Temporal lobe (tissue), 2 donors: ENCODE measurements around the genes TAS2R1 and CCT5.

DNA sequence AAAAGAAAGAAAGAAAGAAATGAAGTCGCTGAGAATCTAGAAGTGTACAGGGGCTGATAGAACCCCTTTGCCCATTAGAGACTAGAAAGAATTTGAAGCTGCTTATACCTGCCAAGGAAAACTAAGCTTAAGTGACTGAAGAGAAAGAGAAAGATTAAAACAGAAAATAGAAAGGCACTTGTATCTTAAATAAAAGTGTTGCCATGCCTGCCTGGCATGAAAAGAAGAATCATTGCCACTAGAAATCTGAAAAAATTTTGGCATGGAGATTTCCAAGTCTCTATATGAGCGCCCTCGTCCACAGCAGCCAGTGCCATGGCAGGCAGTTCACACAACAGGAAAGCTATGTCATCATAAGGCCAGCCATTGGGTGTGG, 446.5 kb downstream of the IRX1 start:
- RAMPAGE, long total RNA, result no peak

DNA sequence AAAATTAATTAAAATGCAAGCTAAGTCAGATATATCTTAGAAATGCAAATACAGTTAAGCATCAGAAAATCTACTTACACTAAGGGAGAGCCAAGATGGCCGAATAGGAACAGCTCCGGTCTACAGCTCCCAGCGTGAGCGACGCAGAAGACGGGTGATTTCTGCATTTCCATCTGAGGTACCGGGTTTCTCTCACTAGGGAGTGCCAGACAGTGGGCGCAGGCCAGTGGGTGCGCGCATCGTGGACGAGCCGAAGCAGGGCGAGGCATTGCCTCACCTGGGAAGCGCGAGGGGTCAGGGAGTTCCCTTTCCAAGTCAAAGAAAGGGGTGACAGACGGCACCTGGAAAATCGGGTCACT, 524.8 kb upstream of the ADAMTS16 start:
- RAMPAGE, long total RNA, result no peak

DNA sequence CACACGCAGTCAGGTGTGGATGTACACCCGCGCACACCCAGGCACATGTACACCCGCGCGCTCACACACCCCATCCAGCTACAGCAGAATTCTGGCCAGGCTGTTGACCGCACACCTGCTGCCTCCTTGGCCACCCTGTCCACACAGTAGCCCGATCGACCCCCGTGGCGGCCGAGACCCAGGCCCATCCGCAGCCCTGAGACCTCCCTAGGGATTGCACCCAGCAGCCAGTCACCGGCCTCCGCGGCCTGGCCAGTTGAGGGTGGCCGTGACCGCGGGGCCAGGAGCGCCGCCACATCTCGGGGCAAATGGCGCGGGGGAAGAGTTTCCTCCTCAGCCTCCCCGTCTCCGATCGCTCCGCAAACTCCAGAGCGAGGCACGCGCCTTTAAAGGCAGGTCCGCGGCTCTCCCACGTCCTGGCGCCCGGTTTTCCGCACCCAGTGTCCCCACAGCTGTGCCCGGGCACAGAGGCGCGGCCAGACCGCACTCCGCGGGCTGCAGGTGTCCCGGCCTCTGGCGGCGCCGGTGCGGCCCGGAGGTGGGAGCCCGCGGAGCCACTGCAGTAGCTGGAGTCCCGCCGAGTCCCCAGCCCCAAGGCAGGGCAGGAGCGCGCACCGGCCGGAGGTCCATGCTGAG, 671 bp upstream of the ADAMTS16 start:
- RAMPAGE, long total RNA, result no peak

- RAMPAGE, long total RNA, result no peak
Measured at GRCh38 chr5:5392911-5393201, 29.6 kb upstream of the ICE1 start.

- RAMPAGE, long total RNA, result no peak
Measured at GRCh38 chr5:5460972-5461974, 38.8 kb downstream of the ICE1 start.

- RAMPAGE, long total RNA, result no peak
Measured at GRCh38 chr5:6449042-6449679, 502 bp downstream of the UBE2QL1 start.

DNA sequence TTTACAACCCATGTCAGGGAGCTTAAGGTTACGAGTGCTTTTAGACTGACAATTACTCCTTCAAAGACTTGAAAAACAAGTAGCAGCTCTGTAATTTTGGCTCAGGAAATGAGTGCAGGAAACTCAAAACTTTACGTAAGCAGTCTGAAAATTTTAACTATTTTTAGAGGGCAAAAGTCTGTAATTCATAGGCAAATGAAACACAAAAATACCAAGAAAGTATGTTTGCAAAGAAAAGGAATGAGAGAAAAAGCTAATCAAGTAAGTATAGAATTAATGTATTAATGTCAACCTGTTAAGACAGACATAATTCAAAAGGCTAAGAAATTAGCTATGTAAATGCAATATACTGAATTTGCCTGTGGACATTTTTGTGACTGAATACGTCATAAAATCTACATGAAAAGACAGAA, 36.9 kb downstream of the UBE2QL1 start:
- RAMPAGE, long total RNA, result no peak

GRCh38 chr5:6595112-6596087, 37.4 kb downstream of the NSUN2 start:
- RAMPAGE, long total RNA, result no peak

DNA sequence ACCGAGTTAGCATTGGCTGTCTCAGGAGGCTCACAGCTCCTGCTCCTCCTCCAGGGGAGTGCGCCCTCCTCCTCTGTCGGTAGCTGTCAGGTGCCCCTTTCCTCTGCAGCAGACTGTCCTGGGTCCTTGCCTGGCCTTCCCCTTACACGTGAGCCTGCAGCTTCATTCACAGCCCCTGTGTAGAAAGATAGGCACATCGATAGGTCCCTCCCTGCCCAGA, 17.1 kb downstream of the TENT4A start:
- RAMPAGE, long total RNA, result no peak

DNA sequence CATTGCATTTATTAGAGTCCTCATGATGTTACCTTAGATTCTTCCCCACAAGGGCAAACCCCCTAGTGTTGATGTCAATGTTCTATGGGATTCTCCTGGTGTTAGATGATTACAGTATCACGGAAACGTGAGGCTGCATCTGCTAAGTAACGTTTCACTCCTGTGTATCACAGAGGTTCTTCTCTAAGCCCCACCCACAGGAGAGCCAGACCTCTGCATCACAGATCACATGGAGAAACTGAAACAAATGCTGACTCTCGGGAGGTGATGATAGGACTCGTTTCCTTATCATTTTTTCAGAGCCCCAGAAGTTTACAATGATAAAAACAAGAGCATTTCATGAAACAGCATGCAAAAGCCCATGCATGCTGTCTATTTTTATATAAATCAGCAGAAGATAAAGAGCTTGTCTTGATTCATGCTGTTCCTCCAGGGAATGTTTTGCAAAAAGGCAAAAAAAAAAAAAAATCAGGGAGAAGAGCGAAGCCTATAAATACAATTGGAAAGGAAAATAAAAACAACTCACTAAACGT, 114.6 kb downstream of the TENT4A start:
- RAMPAGE, long total RNA, result no peak

DNA sequence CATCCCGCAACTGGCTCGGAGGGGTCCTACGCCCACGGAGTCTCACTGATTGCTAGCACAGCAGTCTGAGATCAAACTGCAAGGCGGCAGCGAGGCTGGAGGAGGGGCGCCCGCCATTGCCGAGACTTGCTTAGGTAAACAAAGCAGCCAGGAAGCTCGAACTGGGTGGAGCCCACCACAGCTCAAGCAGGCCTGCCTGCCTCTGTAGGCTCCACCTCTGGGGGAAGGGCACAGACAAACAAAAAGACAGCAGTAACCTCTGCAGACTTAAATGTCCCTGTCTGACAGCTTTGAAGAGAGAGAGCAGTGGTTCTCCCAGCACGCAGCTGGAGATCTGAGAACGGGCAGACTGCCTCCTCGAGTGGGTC, 225.1 kb upstream of the ADCY2 start:
- RAMPAGE, long total RNA, result no peak

- RAMPAGE, long total RNA, result no peak
Measured at GRCh38 chr5:7289629-7290185, 106.2 kb upstream of the ADCY2 start.

DNA sequence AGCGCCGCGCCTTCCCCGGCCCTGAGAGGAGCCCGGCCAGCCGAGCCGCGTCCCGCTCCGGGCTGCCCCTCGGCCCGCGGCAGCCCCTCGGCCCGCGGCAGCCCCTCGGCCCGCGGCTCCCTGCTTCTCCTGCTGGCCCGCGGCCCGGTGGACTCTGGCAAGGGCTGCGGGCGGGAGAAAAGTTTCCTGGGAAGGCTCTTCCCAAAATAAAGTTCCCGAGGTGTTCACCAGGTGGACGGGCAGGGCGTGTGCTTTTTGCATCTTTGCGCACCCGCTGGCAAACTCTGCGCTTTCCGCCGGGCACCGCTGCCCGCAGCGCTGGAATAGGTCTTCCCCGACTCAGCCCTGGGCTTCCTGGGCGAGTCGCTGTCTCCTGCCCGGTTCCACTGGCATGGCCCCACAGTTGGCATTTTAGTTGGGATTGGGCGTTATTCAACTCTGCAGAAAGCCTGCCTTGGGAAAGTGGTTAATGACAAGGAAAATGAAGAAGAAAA, 639 bp downstream of the ADCY2 start:
- RAMPAGE, long total RNA, result no peak

DNA sequence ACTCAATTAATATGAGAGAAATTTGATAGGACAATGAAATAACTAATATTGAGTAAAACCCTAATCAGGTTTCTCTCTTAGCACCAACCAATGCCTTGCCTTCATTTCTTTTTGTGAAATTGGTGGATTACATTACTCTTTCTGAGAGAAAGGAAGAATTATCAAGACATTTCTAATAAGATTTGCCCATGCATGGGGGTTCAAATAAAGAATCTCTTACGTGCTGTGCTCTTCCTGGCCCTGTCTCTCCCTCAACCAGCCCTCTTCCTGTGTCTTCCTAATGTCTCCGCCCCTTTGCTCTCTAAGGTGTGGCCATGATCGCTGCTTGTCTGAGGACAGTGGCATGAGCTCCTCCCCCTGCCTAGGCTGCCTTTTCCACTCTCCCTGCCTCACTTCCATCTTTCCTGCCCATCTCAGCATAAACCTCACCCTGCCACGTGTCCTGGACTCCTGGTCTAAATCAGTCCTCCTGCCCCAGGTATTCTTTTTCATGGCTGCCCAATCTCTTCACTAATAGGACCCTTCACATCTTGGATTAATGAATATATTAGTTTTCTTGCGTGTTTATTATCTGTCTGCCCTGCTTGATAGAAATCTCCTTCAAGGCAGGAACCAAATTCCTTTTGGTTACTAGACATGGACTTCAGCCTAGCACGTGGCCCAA, 122.2 kb downstream of the MTRR start:
- RAMPAGE, long total RNA, result no peak

GRCh38 chr5:8457862-8458516, 589.0 kb downstream of the MTRR start:
- RAMPAGE, long total RNA, result no peak

GRCh38 chr5:9015218-9015417, 530.8 kb downstream of the SEMA5A start:
- RAMPAGE, long total RNA, result no peak

DNA sequence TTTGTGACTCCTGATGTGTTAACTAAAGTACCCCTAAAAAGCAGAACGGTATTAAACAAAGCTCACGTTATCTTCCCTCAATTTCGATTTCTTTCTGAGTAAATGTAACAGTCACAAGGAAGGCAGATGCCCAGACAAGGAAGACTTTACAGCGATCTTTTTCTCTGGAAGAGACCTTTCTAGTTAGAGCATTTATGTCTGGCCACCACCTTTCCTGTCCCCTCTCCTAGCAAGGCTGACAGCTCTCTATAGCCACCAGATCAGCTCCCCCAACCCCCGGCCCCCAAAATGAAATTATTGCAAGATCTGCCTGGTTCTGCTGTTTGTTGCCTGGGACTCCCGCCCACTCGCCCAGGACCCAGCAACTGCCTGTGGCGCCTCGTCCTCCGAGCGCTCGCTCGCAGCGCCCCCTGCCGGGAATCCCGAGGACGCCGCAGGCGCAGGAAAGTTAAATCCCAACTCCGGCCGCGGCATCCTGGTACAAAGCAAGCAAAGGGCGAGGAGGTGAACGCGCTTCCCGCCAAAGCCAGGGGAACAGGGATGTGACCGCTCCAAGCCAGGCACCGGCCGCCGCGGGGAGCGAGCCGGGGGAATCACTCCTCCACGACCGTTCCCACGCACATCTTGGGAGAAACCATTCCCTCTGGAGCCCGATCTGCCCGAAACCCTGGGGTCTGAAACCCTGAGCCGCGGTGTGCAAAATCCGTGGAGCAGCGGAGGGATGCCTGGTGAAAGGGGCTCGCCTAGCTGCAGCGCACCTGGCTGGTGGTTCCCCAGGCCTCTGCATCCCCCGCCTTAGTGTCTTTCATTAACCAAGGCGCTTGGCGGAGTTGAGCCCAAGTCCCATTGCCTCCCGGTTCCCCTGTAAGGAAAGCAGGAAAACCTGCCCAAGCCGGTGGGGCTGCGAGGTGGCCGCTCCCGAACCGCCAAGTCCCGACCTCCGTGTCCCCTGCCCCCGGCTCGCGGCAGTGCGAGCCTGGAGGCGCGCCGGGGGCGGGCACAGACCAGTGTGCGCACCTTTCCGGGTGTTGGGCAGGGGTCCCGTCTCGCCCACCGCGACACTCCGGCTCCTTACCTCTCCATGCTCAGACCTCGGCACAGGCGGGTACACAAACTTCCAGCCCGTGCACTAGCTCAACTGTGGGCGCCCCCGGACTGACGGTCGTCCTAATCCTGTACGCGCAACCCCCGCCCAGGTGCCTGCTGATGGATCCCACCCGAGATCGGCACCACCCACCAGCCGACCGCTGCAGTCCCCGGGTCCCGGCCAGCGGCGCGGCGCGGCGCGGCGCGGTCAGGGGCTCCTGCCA, 1.2 kb downstream of the SEMA5A start:
- RAMPAGE, long total RNA, result no peak

- RAMPAGE, long total RNA, result no peak
Measured at GRCh38 chr5:9630258-9630773, at the start of gene TAS2R1. Gene TAS2R1, minus strand, starts transcription at chr5:9630351.

DNA sequence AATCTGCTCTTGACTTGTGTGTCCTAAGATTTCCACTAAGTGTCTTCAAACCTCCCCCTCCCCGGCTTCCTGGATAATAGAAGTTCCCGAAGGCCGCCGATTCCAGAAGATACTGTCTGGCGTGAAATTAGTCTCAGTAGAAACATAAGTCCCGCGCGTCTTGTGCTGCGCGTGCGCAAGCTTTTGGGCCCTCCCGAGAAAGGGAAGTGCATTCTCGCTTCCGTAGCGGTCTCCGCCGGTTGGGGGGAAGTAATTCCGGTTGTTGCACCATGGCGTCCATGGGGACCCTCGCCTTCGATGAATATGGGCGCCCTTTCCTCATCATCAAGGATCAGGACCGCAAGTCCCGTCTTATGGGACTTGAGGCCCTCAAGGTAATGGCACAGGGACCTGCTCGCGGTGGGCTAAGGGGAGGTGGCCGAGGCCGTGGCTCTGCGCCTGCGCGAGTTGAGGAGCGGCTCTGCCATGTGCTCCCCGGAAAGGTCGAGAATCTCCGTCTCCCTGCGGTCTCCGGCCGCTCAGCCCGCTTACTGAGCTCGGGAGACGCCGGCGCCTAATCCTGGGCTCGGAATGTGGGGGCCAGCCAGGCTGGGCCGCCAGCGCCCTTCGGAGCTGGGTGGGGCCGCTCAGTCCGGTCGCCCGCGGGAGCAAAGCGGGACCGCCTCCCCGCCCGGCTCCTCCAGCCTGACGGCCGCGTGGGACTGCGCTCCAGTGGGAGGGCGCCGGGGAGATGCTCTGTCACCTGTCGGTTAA, at the start of gene CCT5:
Gene CCT5 (plus strand): TSS at position 209 of the 753 bp plus-strand sequence.
- RAMPAGE, long total RNA, result start-site peak on the plus strand centred at position 236 of the sequence, 54 bp wide, 2,214 and 562 reads in 2 replicates

- RAMPAGE, long total RNA, result no peak
Measured at GRCh38 chr5:10262176-10262970, 12.3 kb downstream of the CCT5 start.